ENCODE measurements around a stretch of chr20.

DNA sequence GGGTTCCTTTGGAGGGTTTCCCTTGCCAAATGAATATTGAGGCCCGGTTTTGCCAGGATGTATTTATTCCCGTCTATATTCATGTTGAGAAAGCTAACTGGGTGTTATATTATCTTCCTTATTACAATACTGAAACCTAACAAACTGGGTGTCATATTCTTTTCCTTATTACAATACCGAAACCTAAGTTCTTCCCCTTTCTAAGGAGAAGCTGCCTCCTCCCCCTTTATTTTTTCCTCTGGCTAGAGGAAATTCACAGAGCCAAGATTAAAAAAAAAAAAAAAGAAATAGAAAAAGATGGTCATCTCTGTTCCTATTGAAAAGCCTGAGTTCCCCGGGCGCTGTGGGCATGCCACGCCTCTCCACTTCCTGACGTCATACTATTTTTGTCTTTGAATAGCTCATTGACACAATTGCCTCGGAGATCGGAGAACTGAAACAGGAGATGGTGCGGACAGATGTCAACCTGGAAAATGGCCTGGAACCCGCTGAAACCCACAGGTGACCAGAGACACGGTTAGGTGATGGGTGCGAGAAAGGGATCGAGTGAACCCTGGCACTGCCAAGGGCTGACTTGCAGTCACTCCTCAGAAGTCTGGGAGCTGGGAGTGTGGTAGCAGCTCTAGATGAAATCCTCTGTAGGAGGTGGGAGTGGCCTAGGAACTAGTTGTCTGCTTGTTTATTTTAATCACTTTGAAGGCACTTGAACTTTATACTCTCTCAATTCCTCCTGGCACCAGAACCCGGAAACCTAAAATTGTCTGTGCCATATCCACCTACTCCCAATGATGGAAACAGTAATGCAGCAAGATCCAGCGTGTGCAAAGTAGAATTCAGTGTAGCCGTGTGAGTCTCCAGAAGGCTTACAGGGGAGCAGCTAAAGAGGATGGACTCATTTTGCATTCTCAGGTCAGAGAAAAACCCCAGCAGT lies 82.2 kb upstream of the NAA20 start:
- PRO-cap = unidirectional peak, plus-strand start at position 412 of the sequence

- PRO-cap = no peak
These were observed 42.3 kb upstream of the NAA20 start for GRCh38 chr20:19974614-19975425.

- PRO-cap = no peak
These were observed 1.9 kb downstream of the NAA20 start for GRCh38 chr20:20018938-20019591.

- PRO-cap = no peak
These were observed 121.3 kb downstream of the RALGAPA2 start for GRCh38 chr20:20591094-20591626.

DNA sequence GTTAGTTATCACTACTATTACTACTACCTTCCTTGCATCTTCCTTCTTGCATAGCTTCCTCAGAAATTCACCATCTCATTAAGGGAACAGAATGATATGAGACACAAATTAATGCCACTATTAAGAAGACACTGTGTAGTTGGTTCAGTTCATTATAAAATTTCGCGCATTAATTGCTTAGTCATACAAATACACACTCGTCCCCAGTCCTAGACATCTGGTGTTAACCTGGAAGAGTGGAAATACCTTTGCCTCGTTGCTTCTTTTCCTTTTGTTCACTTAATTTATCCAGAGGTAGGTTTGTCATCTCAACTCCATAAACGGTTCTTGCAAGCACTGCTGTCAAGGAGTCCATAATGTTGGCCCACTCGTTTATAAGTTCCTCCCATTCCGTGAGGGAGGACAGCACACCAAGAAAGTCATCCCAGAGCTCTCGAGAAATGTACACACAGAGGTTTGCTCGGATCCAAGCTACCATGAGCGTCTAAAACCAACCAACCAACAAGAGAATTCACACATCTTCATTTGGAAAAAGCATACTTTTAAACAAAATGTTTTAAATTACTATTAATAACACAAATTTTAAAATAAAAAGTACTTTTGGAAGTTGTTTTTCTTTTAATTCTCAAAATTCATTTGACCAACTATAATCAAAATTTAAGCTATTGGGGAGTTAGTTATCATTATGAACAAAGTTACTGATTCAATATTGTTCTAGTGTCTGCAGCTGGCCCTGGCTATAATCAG lies 107.3 kb downstream of the RALGAPA2 start:
- PRO-cap = no peak

DNA sequence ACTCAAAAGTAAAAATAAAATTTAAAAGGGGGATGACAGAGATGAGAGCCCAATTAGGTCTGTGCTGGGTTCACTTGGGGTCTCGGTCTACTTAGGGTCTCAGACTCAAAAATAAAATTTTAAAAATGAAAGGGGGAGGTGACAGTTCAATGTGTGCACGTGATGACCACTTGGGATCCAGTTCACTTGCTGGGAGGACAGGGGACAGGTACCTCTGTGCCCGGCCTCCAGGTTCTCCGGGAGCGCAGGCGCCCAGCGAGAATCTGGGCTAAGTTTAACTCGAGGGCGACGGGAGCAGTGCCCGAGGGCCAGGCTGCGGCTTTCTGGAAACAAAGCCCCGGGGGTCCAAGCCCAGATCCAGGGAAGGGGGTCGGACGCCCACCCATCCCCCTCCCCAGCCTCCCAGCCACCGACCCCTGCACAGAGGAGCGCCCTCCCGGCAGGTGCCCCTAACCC lies 532 bp downstream of the RALGAPA2 start:
- PRO-cap = no peak

- PRO-cap = no peak
These were observed 3.3 kb upstream of the KIZ start for GRCh38 chr20:21122588-21122944.

GRCh38 chr20:21336604-21337546 lies 33.7 kb downstream of the XRN2 start:
- PRO-cap = no peak

DNA sequence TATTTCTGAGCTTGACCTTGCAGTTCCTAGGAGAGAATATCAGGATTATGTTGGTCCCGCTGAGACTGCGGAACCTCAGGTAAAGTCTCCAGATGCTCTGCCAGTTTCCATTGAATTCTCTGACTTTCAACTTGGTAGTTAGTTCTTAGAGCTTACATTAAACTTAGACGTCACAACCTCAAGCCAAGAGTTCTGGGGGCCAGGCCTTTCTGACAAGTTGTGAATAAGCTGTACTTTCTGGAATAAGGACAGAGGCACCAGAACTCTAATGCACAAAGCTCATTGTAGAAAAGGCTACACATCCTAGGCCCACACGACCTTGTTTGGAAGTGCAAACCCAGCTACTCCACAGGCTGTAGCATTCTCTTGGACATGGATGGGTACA lies 248.1 kb downstream of the FOXA2 start:
- PRO-cap = no peak

- PRO-cap = no peak
These were observed 164.0 kb downstream of the FOXA2 start for GRCh38 chr20:22420354-22420872.

DNA sequence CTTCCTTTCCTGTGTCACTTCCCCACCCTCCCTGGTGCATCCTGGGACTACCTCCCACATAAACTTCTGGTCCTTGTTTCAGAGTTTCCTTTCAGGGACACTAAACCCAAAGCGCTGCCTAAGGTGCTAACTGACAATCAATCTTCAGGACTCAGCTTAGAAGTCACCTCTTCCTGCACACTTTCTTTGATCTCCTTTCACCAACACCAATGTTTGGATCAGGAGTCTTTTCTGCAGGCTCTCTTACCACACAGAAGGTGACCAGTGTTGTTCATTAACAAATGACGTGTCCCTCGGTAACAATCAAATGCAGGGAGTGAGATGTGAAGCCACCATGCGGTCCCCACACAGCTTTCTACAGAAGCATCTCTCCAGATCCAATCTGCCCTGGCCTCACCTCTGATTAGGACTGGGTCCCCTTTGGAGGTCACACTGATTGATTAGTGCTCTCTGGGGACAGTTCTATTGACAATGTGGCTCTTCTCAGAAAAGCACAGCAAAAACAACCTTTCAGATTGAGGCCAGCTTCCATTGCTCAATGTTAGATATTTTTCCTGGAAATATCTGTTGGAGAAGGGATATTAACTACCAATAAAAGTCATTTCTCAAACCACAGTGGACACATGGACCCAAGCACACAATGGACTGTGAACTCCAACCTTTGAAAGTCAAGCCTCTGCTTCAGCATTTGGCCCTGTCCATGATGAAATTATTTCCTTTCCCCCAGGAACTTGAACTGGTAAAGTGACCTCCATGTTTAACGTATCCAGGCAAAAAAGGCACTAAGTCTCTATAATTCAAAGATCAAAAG lies 118.8 kb downstream of the FOXA2 start:
- PRO-cap = no peak

GRCh38 chr20:22490686-22491418 lies 93.5 kb downstream of the FOXA2 start:
- PRO-cap = no peak

- PRO-cap = no peak
These were observed 8.1 kb downstream of the FOXA2 start for GRCh38 chr20:22576250-22576697.

DNA sequence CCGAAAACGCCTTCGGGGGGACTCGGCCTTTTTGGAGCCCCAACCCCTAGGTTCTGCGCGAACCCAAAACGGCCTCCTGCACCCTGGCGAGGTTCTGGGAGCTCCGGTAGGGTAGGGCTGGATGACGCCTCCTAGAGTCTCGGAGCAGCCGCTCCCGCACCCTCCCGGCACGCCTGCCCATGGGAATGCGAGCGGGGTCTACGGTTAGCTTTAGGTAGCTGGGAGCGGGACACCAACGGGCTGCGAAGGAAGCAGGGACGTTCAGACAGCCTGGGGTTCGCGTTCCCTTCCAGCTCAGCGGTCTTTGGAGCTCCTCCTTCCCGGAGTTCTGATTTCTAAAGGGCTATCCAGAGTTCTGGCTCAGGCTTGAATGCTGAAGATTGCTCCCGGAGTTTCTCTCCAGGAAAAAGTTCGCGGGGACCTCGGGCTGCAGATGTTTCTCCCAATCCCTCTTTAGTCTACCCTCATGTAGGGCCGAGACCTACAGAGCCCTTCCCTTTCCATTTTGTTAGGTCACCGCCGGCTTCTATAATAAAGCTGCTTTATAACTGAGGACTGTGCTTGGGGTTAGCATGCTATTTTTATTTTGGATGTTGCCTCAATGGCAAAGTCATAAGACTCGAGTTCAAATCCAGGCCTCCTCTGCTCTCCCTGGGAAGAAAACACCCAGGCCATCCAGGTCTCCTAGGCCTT lies 2.7 kb upstream of the FOXA2 start:
- PRO-cap = no peak

DNA sequence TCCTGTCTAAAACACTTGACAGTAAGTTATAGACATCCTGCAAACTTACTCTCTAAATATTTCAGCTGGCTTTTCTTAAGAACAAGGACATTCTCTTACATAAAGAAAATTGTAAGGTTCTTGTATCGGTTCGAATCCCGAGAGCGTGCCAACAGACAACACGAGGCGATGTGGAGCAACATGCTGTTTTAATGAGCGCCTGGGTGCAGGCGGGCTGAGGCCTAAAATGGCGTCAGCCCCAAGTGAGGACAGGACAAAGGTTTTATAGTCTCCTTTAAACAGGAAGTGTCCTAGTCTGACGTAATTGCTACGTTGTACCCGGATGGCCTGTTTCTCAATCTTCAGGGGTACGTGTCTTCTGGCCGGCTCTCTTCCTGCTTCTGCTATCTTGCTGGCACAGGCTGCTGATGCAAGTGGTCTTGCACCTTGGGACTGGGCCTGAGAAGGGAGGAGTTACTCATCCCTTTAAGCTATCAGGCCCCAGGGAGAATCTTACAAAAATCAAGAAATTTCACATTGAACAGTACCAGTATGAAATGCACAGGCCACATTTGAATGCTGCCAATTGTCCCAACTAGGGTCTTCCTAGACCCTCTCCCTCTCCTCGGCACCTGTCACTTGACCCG lies 9.6 kb upstream of the SSTR4 start:
- PRO-cap = no peak

DNA sequence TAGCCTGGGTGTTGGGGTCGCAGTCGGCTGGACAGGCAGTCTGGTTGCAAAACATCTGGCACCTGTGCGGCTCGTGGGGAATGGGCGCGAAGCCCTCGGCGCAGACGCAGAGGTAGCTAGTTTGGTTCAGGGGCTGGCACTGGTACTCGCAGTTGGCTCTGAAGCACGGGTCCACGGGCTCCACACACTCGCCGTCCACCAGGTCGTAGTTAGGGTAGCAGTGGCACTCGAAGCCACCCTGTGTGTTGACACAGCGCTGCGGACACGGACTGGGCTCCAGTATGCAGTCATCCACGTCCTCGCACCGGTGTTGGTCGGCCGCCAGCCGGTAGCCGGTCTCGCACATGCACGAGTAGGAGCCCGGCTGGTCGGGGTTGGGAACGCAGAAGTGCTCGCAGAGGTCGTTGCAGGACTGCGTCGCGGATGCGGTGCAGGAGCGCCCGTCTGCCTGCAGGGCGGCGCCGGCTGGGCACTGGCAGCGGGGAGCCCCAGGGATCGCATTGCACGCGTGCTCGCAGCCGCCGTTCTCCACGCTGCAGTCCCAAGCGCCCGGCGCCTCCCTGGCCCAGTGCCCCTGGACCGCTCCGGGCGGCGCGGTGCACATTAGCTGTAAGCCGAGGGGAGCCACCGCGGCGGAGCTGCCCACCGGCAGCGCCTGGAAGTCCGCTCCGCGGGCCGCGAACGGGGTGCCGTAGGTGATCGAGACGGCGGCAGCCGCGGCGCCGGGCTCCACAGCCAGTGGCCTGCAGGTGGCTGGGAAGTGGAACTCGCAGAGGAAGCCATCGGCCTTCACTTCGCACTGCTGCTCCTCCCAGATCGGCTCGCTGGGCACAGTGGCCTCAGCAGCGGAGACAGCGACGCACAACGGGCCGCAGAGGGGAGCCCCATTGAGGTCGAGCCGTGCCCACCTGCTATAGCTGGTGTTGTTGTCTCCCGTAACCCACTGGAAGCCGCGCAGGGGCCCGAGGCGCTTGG lies 950 bp downstream of the THBD start:
- PRO-cap = no peak

DNA sequence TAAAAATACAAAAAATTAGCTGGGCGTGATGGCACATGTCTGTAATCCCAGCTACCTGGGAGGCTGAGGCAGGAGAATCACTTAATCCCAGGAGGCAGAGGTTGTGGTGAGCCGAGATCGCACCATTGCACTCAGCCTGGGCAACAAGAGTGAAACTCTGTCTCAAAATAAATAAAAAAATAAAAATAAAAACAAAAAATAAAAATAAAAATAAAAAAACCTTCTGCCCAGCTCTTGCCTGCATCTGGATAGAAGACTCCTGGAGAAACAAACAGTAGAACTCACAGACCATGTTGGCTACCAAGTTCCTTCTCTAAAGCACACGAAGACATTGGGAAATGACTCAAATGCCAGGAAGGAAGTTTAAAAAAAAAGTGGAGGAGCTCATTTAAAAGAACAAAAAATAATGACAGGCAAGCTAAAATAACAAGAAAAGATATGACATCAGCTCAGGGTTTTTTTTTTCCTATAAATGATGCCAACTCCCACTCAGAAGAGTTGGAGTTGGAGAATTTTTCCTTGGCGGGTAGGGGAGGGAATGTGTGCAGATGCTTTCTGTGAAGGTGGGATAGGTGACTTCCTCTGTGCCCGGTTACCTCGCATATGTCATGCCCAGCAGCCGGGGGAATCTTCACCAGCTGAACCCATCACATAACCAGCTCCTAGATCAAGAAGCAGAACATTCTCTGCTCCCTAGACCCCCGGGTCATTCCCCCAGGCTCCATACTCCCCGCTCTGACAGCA lies 17.2 kb upstream of the CD93 start:
- PRO-cap = no peak

DNA sequence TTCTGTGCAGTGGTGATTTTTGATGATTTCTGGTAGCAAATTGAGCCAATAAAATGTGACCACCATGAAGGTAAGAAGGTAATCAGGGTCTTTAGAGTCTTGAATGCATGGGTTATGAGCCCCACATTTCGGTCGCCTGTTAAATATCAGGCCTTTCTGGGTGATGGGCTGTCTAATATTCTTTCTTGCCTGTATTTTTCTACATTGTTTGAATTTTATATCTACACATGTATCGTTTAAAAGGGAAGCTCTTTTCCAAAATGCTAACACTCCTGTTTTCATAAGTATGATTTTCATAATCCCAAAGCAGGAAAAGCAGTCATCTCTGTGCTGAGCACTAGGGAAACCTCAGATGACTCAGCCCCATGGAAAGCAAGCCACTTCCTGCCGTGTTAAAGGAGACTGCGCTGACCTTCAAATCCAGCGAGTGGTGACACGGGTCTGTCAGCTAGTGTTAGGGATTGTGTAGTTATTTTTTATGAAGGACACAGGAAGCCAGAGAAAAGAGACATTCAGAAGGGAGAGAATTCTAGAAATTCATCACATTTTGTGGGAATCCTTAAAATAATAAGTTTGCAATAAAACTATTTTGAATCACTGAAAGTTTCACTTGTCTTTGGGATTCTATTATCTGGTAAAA lies 56.9 kb upstream of the CD93 start:
- PRO-cap = no peak

DNA sequence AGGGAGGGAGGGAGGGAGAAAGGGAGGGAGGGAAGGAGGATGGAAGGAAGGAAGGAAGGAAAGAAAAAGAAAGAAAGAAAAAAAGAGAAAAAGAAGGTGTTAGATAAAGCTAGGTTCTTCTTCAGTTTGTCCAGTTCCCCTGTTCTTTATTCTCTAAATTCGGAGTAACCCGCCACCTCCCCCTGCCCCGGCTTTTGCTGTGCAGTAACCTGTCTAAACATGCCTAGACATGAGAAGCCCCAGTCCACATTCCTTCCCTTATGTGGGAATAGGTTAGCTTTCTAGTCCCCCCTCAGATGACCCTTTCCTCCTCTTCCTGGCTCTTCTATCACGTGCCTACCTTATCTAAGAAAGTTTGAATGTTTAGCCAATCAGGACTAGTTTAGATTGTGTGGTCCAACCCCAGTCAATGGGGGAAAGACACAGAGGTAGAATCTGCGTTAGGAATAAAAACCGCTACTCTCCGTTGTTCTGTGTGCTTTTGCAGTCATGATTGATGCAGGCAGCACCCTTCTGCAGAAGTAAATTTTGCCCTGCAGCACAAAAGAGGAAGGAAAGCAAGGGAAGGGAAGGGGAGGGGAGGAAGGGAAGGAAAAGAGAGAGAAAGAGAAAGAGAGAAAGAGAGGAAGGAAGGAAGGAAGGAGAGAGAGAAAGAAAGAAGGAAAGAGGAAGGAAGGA lies 69.0 kb upstream of the CD93 start:
- PRO-cap = no peak

- PRO-cap = no peak
These were observed 2.7 kb upstream of the GZF1 start for GRCh38 chr20:23359241-23359820.

Measured in peritoneum (tissue), 1 donor.